Ureter (tissue), 1 donor: ENCODE measurements around a stretch of chr19.

DNA sequence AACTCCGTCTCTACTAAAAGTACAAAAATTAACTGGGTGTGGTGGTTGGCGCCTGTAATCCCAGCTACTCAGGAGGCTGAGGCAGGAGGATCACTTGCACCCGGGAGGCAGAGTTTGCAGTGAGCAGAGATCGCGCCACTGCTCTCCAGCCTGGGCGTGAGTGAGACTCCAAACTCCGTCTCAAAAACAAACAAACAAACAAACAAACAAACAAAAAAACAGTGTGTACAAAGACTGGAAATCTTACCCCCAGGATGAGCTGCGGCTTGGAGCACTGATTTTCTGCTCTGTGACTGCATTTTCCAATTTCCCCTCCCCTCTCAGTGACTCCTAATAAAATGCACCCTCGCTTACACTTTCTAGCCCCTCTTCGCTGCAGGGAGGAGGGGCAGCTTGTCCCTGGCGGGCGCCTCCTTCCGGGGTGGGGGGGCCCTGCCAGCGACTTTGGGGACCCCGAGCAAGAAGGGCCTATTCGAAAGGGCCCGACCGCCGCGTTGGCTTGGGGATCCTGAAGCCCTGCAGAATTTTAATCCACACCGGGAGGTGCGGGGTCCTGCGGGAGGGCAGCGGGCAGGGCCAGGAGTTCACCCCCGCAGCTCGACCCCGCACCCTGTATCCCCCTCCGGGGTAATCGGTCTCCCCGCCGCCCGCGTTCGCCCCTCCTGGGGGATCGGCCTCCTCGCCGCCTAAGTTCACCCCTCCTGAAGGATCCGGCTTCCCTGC, 971 bp downstream of the MOB3A start:
- PRO-cap: no peak

DNA sequence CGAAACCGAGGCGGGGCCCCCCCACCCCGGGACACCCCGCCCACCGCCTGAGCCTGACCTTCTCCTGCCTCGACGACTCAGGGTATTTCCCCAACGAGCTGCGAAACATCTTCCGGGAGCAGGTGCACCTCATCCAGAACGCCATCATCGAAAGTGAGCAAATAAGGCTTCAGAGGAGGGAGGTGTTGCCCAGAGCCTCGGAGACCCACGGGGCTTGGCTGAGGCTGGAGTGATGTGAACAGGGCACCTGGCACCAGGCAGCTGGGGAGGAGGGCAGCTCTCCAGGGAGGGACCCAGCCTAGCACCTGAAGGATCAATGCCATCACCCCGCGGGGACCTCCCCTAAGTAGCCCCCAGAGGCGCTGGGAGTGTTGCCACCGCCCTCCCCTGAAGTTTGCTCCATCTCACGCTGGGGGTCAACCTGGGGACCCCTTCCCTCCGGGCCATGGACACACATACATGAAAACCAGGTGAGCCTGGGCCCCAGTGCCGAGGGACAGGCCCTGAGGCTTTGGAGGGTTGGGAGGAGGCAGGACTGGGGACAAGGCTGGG, 704 bp downstream of the IZUMO4 start:
- PRO-cap: no peak

DNA sequence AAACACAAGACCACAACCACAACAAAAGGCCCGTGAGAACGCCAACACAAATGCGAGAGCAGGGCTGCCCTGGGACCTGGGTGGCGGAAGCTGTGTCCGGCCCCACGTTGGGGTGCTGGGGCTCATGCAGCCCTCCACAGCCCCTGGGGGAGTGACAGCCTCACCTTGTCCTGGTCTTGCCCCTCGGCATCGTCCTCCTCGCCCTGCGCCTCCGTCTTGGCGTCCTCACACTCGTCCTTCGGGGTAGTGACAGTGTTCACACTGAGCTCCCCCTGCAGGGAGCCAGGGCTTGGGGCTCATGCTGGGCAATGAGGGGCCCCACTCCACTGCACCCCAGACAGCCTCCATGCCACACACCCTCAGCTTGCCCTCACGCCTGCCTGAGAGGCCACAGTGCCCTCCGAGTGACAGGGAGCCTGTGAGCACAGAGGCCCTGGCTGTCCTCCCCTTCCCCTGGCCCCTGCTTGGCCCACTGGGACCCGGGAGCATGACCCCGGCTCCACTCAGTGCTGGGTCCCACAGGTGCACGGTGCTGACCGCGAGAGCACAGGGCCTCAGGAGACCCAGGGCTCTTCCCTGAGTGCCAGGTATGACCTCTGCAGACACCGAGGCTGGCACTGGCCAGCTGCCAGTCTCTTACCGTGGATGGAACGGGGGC, 16.1 kb downstream of the IZUMO4 start:
- PRO-cap: no peak

- PRO-cap: no peak
These were observed 17.4 kb downstream of the IZUMO4 start for GRCh38 chr19:2114015-2114586.

DNA sequence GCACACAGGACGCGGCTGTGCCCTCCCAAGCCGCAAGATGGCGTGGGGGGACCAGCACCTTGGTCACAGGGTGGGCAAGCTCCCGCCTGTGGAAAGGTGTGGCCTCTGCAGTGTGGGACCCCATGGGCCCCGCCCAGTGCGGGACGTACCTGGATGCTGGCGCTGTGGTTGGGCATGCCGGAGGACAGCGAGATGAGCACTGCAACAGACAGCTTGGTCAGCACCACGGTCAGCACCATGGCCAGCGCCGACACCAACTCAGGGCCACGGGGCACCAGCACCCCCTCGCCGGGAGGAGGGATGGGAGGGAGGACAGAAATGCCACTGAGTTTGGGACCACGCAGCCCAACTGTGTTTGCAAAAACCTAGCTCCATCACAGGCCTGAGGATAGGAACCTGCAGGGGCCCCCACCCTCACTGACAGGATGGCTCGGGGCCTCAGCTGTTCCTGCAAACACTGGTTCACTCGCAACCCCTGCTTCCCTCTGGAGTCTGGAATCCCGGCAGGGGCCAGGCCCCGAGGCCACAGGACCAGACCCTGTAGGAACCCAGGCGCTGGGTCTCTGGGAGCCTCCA, 27.1 kb downstream of the IZUMO4 start:
- PRO-cap: no peak

- PRO-cap: no peak
These were observed 22.0 kb downstream of the AP3D1 start for GRCh38 chr19:2129291-2129826.

- PRO-cap: no peak
These were observed 13.8 kb downstream of the AP3D1 start for GRCh38 chr19:2137428-2138070.

- PRO-cap: no peak
These were observed 3.3 kb upstream of the AP3D1 start for GRCh38 chr19:2154673-2154969.

GRCh38 chr19:2167755-2168822, 4.4 kb downstream of the DOT1L start:
- PRO-cap: no peak

GRCh38 chr19:2180256-2180754, 16.6 kb downstream of the DOT1L start:
- PRO-cap: no peak

DNA sequence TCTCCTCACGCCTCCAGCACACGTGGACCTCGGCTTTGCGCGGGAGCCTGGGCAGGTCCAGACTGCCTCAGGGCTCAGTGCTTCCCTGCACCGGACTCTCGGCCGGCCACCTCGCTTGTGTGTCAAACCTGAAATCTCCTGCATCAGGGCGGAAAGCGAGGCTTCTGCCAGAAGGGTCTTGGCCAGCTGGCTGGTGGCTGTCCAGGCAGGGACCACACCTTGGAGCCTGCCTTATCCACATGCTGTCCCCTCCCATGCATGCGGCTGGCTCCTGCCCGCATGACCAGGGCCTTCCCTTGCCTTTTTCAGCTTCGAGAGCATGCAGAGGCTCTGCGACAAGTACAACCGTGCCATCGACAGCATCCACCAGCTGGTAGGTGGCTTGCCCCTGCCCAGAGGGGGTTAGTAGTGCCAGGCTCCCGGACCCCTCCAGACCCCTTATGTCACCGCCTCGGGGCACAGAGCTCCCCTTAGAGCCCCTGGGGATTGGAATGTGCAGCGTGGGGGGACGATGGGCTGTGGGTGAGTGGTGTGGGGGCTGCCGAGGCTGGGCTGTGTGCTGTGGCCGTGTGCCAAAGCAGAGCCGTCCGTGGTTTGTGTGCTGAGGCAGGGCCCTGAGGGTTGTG, 25.8 kb downstream of the DOT1L start:
- PRO-cap: no peak

GRCh38 chr19:2215828-2216665, 20.1 kb downstream of the PLEKHJ1 start:
- PRO-cap: no peak

DNA sequence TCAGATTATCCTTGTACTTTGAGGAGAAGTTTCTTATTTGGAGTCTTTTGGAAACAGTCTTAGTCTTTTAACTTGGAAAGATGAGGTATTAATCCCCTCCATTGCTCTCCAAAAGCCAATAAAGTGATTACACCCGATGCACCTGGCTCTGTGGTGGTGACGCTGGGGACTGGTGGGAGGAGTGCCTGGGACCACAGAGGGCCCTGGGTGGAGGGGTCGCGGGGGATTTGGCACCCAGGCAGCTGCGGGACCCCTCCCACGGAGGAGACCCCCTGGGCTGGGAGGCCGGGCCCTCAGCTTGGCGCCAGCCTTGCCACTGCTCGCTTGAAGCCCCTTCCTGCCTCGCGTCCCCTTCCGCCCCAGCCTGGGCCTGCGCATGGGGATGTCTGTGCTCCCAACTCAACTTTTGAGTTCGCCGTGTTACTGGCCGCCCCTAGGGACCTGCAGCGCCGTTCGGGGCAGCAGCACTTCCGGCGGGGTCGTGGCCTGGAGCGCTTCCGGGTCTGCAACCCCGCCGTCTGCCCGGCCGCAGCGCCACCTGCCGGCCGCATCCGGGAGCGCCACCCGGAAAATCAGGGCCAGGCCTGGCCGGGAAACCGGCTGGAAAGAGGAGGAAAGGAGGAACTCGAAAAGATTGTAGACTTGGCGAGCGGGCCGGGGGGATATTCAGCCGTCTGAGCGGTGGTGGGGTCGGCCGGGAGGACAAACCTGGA, 8.5 kb downstream of the PEAK3 start:
- PRO-cap: no peak

GRCh38 chr19:2275740-2276645, 6.0 kb downstream of the PEAK3 start:
- PRO-cap: no peak

- PRO-cap: no peak
These were observed 5.1 kb downstream of the PEAK3 start for GRCh38 chr19:2276646-2277456.

DNA sequence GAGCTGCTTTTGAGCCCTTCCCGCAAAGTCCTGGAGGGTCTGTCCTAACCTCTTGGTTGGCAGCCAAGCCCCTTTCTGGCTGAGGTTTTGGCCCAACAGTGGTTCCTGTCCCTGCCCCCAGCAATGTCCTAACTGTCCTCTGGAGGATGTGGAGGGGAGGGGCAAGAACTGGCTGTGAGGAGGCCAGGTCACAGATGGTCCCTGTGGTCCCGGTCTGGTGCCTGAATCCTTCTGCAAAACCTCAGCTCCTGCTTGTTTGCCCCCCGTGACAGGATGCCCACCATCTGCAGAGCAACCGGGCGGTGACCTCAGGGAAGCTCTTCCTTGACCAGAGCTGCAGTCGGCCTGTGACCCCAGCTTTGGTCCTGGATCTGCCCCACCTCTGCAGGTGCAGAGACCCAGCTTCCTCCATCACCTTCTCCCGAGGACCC, 5.9 kb upstream of the PEAK3 start:
- PRO-cap: no peak

- PRO-cap: no peak
These were observed 1.4 kb downstream of the LINGO3 start for GRCh38 chr19:2306372-2307126.

- PRO-cap: no peak
These were observed 252 bp downstream of the LINGO3 start for GRCh38 chr19:2307823-2307980.

GRCh38 chr19:2332786-2333694, 4.6 kb downstream of the SPPL2B start:
- PRO-cap: no peak

- PRO-cap: no peak
These were observed 9.5 kb downstream of the TIMM13 start for GRCh38 chr19:2417618-2418461.